Airway epithelial cell (primary cell): ENCODE measurements around the genes ITGAV and MFSD6.

DNA sequence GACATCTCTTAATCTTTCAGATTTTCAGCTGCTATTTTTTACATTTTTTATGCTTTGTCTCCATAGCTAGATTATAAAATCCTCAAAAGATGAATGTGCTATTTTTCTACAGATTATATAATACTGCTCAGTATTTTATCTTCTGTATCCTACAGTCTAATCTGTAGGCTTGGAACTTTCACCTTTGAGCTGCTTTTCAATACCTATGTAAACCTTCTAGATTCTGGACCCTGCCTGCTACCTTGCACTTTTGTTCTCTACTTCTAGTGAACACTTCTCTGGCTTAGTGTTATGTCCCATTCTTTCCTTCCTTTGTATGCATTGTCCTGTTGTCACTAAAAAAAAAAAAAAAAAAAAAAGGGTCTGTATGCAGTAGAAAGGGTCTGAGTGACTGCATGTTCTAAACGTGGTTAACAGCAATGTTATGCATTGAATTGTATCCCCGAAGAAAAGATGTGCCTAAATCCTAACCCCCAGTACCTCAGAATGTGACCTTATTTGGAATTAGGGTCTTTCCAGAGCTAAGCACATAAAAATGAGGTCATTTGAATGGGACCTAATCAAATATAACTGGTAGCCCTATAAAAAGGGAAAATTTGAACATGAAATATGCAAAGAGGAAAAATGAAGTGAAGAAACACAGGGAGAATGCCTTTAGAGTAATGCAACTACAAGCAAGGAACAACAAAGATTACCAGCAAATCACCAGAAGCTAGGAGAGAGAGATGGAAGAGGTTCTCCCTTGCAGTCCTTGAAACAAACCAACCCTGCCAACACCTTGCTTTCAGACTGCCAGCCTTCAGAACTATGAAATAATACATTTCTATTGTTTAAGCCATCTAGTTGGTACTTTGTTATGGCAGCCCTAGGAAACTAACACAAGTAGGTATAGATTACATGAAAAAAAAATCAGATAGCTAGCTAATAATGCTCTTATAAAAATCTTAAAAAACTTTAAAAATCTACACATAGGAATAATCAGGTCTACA, 64.0 kb downstream of the NCKAP1 start:
- RAMPAGE, long total RNA, result no peak

- RAMPAGE, long total RNA, result no peak
Measured at GRCh38 chr2:183002878-183003573, 35.2 kb downstream of the NCKAP1 start.

DNA sequence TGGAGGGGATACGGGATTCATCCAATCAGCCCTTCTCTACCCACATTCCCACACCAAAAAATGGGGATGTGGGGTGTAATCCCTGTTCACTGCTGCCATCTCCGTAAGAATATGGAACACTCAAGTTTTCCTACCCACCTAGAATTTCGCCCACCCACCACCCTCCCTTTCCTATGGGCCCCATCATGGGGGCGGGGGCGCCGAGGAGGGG, 869 bp downstream of the NCKAP1 start:
- RAMPAGE, long total RNA, result no peak

- RAMPAGE, long total RNA, result no peak
Measured at GRCh38 chr2:184599220-184600218, 1.2 kb downstream of the ZNF804A start.

GRCh38 chr2:186006756-186007676, 268.4 kb downstream of the FSIP2 start:
- RAMPAGE, long total RNA, result no peak

DNA sequence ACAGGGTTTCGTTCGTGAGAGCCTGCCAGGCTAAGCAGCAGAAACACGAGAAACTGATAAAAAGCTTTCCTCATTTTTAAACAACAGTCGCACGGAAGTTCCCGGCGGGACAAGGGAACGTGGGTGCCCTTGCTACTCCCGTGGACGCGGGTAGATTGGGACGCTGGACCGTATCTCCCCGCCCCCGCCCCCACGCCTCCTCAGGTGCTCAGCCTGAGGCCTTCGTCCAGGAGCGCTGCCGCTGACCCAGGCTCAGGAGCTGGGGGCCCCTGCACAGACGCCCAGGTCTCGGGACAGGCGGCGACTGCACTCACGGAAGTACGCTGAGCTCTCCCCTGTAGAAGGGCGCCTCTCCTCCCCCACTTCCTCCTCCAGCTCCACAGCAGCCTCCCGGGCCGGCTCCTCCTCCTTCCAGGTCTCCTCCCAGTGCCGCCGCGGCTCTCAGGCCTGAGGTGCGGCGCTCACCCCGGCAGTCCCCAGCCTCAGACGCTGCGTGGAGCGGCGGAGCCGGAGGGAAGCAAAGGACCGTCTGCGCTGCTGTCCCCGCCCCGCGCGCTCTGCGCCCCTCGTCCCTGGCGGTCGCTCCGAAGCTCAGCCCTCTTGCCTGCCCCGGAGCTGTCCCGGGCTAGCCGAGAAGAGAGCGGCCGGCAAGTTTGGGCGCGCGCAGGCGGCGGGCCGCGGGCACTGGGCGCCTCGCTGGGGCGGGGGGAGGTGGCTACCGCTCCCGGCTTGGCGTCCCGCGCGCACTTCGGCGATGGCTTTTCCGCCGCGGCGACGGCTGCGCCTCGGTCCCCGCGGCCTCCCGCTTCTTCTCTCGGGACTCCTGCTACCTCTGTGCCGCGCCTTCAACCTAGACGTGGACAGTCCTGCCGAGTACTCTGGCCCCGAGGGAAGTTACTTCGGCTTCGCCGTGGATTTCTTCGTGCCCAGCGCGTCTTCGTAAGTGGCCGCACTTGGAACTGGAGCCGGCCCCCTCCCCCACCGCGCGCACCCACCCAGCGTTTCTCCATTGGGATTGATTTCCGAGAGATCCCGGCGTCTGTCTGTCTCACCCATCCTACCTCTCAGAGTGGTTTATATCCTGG, at the start of gene ITGAV:
Gene ITGAV, plus strand, starts transcription at position 472 of the 1,085 bp plus-strand sequence.
- RAMPAGE, long total RNA, result no peak

GRCh38 chr2:186595028-186595625, 5.3 kb downstream of the ITGAV start:
- RAMPAGE, long total RNA, result no peak

DNA sequence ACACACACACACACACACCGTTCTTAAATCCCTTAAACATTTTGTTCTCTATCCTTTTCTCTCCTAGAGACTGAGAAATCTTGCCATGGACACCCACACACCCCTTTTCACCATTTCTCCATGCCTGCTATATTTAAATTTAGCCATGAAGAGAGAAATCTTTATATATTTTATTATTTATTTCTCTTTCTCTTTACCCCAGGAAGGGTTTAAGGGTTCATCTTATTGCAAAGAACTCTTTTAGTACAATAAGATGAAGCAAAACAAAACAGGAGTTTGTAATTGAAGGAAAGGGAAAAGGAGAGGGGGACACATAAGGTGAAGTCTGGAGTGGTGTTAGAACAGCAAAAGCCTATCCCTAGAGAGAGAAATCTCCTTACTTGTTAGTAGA, 912 bp downstream of the FAM171B start:
- RAMPAGE, long total RNA, result no peak

DNA sequence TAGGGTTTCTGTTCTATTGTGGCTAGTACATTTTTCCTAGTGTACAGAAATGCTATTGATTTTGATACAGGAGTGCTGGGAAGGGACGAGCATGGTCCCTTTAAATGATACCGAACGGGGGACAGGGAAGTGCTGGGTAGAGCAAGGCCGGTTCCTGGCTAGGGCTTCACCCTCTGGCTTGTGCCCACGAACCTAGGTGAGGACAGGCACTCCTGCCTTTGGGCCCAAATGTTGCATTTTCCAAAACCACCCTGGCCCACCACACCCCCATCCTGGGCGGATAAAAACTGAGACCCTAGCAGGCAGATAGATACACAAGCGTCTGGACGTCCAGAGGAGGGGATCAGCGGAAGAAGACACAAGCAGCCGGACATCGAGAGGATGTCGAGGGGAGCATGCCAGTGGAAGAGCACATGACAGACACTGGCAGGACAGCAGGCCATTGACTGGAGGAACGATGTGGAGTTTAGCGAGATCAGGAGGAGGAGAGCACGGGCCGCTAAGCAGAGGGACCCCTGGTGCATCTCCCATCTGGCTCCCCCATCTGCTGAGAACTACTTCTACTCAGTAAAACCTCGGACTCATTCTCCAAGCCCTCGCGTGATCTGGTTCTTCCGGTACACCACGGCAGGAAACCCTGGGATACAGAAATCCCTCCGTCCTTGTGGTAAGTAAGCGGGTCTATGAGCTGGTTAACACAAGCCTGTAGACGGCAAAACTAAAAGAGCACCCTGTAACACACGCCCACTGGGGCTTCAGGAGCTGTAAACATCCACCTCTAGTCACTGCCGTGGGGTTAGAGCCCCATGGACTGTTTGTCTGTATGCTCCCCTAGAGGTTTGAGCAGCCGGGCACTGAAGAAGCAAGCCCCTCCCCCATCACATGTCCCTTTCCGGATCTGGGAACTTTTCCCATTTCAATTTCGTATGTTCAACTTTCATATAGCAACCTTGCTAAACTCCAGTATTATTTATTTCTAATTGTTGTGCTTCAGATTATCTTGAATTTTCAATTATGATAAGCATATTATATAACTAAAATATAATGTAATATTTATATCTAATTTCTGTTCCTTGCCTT, 13.6 kb upstream of the CALCRL start:
- RAMPAGE, long total RNA, result no peak

GRCh38 chr2:187484686-187485069, 36.6 kb upstream of the CALCRL start:
- RAMPAGE, long total RNA, result no peak

GRCh38 chr2:187513450-187514674, 40.4 kb downstream of the TFPI start:
- RAMPAGE, long total RNA, result no peak

DNA sequence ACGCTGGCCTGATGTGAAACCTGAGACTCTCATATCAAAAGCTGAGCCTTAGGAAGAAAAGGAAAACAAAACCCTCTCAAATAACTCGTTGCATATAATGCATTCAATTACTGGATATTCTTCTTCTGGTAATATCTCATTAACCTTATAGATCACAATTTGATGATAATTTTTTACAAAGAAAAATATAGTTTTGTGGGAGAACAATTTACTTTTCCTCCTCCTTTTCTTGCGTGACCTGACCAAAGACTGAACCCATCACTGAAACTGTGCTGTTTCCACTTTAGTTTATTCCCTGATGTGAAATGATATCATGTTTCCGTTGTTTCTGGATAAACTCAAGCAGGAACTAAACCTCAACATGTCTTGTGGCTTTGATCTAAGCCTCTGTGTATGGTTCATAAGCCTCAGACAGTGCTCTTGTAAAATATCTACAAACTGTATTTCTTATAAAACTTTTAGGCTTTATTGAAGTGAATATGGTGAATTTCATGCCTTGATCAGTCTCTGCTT, 332.5 kb downstream of the GULP1 start:
- RAMPAGE, long total RNA, result no peak

GRCh38 chr2:188902984-188903238, 71.3 kb upstream of the COL3A1 start:
- RAMPAGE, long total RNA, result no peak

DNA sequence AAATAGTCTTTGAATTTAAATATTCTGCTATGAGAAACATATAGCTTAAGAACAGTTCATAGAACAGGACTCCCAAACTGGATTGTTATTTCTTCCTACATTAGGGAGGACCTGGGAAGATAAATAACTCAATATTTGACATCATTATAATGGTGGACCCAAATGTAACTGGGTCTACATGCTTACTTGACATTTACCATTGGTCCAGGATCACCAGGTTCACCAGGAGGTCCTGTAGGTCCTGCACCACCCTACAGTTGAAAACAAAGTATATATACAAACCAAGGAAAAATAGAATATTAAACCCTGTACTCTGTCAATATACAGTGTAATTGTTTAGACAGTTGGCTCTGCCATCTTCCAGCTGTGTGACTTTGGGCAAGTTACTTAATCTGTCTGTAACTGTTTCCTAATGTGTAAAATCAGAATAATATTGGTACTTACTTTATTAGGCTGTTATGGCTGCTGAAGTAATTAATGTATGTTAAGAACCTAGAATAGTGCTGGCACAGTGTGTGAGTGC, 94.0 kb downstream of the COL5A2 start:
- RAMPAGE, long total RNA, result no peak

DNA sequence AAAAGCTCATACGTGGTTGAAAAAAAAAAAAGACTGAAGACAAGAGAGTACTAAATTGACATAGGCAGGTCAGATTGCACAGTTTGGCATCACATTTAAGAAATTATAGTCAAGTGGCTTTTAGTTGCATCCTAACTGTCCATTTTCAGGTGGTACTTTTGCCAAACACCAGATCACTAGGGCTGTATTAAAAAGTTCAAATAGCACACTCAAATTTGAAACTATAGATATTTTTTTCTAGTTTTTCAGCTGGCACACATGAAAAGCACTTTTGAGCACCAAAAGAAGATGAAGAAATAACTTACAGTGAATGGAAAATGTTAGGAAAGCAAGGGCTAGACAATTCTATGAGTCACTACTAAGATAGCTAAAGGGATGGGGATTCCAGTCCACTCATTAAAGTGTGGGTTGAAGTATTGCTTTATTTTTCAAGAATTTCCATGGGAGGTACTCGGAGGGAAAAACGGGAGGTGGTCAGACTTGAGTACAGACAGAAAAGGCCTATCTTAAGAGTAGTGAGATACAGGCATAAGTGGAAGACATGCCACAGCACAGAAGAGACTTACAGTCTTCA, 106.6 kb upstream of the COL5A2 start:
- RAMPAGE, long total RNA, result no peak

DNA sequence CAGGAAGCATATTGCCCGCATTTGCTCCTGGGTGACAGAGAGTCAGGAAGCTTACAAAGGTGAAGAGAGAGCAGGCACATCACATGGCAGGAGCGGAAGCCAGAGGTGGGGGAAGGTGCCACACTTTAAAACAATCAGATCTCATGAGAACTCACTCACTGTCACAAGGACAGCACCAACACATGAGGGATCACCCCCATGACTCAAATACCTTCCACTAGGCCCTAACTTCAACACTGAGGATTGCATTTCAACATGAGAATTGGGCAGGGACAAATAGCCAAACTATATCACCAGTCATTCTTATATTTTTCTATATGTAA, 124.9 kb upstream of the COL5A2 start:
- RAMPAGE, long total RNA, result no peak

DNA sequence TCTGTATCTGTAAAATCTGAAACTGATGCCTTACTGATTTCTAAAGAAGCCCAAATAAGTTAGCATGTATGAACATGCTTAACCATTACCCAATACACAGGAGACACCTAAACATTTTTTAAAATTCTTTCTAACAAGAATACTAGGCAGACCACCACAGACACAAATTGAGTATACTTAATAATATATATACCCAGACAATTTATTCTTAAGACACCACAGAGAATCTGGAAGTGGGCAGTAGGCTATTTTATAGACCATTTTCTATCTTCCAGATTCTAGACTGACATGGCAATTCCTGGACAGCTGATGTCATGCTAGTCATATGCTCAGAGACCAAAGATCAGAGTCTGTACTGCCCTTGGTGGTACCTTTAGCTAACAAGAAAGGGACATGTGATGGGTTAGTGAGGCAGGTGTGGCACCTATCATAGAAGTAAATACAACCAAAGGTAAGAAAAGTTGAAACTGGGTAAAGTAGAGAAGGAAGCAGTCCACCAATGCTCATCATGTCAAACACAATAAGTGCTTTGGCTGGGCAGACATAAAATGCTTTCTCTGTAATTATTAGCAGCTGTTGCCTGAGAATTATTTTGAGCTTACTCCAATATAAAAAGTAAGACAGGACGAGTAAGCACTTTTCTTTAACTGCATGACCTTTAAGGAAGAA, 47.3 kb downstream of the SLC40A1 start:
- RAMPAGE, long total RNA, result no peak

GRCh38 chr2:189581262-189581852, 771 bp upstream of the SLC40A1 start:
- RAMPAGE, long total RNA, result no peak

DNA sequence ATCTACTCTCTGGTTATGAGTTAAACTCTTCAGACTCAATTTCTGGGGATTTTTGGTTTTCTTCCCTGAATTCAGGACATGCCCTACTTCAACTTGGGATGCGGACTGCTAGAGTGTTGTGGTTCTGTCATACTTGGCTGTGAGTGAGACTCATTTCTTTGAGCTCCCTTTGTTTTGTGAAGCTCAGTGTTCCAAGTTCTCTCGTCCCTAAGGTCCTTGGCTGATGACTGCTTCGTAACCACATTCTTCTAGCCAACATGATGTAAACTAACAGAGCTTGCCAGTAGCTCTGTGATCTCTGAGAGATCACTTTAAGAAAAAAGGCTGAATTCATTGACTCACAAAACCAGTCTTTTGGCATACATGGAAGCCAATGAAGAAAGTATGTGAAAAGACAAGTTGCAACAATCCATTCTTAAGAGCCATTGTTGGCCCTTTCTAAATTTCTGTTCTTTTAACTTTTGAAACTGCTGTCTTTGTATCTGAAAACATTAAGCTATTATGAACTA, 21.2 kb upstream of the C2orf88 start:
- RAMPAGE, long total RNA, result no peak

- RAMPAGE, long total RNA, result no peak
Measured at GRCh38 chr2:190407427-190408523, at the start of gene MFSD6. TSS of gene MFSD6 (plus strand) at chr2:190408355.